GM19239 (cell line): ENCODE measurements around a stretch of chr2.

- RRBS, result no CpG with 5 or more reads among the region's 4 CpGs
Measured at GRCh38 chr2:44806504-44806794, 135.1 kb upstream of the SIX3 start.

DNA sequence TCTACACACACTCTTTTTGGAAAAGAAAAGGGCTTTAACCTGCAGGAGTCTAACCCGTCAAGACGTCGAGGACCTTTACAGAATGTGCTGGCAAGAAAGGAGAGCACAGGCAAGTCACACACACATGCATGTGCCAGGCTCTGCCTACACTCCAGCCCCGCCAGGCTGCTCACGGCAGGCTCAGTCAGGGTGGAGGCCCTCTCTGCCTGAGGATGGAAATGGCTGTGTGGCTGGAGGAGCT, 10.2 kb downstream of the SIX3 start:
- RRBS, result no CpG with 5 or more reads among the region's 5 CpGs

GRCh38 chr2:45224141-45224923, 215.1 kb upstream of the SIX2 start:
- RRBS, result no CpG with 5 or more reads among the region's 16 CpGs

- RRBS, result no CpG with 5 or more reads among the region's 5 CpGs
Measured at GRCh38 chr2:45242436-45242779, 233.2 kb upstream of the SIX2 start.

DNA sequence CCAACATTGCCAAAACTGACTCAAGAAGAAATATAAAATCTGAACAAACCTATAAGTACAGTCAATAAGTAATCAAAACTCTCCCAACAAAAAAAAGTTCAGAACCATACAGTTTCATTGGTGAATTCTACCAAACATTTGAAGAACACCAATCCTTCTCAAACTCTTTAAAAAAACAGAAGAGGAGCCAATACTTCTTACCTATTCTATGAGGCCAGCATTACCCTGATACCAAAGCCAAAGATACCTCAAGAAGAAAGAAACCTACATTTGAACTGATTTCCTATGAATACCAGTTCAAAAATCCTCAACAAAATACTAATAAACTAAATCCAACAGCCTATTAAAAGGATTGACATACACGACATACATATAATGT, 187.6 kb downstream of the SRBD1 start:
- RRBS, result no CpG with 5 or more reads among the region's 1 CpG

GRCh38 chr2:45684510-45685406, 33.3 kb downstream of the PRKCE start:
- RRBS, result no CpG with 5 or more reads among the region's 8 CpGs

- RRBS, result no CpG with 5 or more reads among the region's 5 CpGs
Measured at GRCh38 chr2:45765956-45766298, 114.5 kb downstream of the PRKCE start.

DNA sequence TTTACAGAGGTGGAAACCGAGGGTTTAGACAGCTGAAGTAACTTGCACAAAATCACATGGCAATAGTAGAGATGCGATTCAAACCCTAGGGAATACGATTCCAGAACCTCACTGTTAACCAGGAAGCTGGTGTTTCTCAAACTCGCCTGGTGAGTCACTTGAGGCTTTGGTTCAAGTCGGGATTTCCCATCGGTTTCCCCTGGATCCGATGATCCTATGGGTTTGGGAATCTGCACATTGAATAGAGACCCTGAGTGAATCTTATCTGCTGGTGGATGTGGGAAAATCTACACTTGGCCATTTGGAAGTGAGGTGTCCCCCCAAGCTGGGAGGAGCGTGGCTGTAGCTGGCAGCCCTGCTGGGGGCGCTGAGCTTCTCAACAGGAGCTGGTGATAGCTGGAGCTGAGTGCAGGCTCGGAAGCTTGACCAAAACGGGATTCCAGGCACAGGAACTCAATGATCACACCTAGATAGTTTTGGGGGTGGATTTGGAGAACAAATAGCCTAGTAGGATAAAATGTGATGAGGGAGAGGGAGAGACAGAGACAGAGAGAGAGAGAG, 135.4 kb downstream of the PRKCE start:
- RRBS, result no CpG with 5 or more reads among the region's 11 CpGs

DNA sequence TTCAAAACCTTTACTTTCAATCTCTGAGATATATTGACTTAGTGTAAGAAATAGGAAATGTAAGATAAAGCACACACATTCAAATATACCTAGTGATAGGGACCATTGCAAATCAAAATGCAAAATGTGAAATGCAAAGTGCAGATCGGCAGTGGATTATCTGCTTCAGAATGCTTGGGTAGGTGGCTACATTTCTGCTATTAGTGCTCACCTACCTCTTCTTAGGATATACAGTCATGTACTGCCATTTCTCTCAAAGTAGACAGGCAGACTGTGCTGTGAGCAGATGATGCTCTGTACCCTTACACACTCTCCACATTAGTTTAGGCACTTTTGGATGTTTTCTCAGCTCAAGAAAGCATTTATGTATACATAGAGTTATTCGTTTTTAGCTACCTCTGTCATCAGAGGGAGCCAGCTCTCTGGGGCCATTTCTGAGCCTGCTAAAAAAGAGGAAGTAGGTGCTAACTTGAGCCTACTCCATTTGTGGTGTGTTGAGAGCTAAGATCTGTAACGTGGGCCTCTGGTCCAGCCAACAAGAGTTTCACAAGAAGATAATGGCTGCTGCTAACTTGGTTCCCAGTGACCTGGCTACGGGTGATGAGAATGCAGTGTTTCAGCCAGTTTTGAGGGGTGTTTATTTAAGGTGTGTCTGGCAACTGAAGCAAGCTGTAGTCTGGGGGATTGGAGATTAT, 182.3 kb downstream of the PRKCE start:
- RRBS, result no CpG with 5 or more reads among the region's 4 CpGs

DNA sequence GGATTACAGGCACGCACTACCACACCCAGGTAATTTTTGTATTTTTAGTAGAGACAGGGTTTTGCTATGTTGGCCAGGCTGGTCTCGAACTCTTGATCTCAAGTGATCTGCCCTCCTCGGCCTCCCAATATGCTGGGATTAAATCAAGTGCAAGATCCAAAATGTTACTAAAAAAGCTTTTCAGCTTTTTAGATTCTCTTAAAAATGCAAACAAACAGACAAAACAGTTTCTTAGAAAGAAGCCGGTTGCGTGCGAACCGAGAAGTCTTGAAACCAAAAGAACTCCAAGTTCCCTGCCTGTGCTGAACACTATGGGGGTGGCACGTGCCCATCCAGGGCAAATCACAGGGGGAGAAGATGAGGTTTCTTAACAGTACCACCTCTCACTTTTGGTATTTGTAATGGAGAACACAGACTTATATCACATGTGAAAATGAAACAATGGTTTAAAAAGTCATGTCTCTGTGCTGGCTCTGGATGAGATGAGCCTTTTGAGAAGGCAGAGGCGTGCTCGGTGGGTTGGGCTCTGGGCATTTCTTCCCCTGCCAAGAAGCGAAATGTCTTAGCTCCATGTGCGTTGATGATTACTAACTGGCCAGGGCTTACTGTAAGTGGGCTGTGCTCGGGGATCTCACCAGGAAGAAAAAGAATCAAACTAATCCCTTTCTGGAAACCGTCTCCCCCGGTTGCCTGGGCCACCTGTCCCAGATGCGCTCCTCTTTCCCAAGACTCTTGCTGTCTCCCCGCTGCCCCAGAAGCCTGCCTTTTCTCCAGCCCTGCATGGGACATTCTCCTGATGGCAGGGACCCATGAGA, 252.8 kb downstream of the PRKCE start:
- RRBS, result no CpG with 5 or more reads among the region's 17 CpGs

- RRBS, result no CpG with 5 or more reads among the region's 7 CpGs
Measured at GRCh38 chr2:45919382-45920144, 268.1 kb downstream of the PRKCE start.

DNA sequence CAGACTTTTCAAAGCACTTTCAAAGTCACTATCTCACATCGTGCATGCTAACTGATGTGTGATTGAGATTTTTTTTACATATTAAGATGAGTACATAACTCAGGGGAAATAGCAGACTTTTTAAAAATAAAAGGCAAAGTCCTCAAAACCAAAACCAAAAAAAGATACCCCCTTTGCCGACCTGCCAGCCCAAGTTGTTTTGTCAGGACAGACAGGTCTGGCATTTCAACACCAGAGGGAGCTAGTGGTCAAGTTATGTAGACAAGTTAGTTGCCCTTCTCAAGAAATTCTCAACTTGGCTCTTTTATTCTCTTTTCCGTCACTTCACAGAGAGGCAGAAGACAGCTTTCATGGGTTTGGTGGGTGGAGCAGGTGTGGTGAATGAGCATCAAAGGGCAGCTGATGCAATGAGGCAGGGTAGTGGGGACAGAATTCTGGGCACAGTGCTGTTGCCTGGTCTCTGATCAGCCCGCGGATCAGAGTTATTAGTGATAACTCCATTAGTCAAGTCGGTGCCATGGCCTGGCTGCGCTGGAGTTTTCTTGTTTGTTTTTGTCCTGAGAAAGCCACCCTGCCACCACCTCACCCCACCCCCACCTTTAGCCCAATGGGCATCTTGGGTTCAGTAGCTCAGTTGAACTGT, 303.7 kb upstream of the EPAS1 start:
- RRBS, result no CpG with 5 or more reads among the region's 7 CpGs

DNA sequence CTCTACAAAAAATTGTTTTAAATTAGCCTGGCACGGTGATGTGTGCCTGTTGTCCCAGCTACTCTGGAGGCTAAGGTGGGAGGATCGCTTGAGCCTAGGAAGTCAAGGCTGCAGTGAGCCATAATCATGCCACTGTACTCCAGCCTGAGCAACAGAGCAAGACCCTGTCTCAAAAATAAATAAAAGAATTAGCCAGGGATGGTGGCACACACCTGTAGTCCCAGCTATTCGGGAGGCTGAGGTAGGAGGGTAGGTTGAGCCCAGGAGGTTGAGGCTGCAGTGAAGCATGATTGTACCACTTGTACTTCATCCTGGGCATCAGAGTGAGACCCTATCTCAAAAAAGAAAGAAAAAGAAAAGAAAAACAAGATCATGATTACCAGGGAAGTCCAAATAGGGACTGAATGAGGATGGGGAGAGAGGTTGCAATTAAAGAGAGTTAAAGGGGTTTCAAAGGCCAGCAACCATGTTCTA, 270.2 kb upstream of the EPAS1 start:
- RRBS, result no CpG with 5 or more reads among the region's 3 CpGs

DNA sequence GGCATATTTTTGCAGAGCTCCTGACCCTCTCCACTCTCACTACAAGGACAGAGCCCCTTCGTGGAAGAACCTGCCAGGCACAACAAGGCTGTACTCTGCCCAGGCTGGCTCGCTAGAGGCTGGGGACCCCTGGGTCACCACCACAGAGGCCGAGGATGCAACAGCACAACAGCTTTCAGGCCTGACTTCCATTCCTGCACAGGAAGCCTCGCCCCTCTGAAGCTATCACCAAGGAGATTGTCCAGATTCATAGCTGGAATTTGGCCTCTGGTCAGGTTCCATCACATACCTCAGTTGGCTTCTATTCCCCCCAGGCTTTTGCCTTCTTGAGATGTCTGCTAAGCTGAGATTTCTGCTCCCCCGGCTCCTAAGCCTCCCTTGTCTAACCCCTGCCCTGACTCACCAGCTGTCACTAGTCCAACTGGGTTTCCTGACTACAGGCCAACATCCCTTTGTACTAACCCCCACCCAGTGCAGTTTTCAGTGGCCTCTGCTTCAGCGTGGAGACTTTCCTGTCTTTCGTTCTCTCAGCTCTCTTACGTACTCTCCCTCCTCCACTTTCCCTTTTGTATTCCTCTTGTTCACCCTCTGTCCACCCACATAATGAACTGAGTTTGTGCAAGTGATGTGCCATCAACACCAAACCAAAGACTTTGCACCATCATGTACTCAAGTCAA, 132.4 kb upstream of the EPAS1 start:
- RRBS, result no CpG with 5 or more reads among the region's 8 CpGs

GRCh38 chr2:46307912-46308690, 10.9 kb downstream of the EPAS1 start:
- RRBS, result no CpG with 5 or more reads among the region's 3 CpGs

- RRBS, result no CpG with 5 or more reads among the region's 6 CpGs
Measured at GRCh38 chr2:46329652-46330184, 32.5 kb downstream of the EPAS1 start.

GRCh38 chr2:46331741-46332322, 34.6 kb downstream of the EPAS1 start:
- RRBS, result no CpG with 5 or more reads among the region's 9 CpGs

GRCh38 chr2:46376326-46377189, 79.4 kb downstream of the EPAS1 start:
- RRBS, result no CpG with 5 or more reads among the region's 13 CpGs

DNA sequence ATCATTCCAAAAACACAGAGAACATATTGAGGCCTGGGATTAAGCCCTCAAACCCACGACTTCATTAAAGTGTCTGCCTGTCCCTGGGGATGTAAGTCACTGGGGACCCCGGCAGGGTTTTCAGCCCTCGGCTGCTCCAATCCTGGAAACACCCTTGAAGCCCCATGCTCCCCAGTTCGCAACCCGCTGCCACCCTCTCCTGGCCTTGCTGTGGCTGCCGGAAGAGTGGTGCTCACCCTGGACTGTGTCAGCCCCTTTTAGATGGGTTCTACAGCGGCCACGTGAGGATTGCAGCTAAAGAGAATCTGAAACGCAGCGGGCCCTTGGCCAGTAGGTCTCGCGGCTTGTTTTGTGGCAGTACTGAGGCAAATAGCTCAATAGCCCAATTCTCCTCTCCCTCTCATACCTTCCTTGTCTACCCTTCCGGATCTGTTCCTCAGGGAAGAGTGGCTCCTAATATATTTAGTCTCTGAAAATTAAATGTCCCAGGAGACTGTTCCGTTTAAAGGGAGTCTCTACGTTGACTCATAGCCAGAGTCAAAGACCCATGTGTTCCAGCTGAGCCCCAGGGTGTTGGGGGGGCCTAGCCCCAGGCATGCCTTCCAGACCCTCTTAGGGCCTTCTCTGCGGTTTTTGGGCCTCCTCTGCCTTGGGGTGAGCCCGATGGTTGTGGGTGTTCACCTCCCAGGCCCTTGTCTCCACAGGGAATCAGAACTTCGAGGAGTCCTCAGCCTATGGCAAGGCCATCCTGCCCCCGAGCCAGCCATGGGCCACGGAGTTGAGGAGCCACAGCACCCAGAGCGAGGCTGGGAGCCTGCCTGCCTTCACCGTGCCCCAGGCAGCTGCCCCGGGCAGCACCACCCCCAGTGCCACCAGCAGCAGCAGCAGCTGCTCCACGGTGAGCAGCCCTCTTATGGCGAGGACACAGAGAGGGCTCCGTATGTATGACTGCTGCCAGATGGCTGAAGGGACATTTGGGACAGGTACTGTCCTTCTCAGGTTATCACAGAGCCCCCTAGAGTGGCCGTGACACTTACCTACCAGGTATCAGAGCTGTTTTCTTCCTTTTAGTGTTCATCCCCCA, 80.3 kb downstream of the EPAS1 start:
- RRBS, result 100% methylated on average over 2 of the region's 27 CpGs

DNA sequence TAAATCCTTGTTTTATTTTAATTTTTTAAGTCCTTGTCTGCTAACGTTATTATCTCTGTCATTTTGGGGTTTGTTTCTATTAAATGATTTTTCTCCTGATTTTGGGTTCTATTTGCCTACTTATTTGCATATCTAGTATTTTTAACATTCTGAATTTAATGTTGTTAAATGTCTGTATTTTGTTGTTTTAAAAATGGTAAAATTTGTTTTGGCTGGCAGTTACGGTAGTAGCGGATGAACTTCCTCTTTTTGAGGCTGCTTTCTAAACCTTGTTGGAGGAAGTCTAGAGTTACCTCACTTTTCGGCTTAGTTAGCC, 7.9 kb upstream of the RHOQ start:
- RRBS, result no CpG with 5 or more reads among the region's 4 CpGs